ENCODE data around the gene PGGT1B.

DNA sequence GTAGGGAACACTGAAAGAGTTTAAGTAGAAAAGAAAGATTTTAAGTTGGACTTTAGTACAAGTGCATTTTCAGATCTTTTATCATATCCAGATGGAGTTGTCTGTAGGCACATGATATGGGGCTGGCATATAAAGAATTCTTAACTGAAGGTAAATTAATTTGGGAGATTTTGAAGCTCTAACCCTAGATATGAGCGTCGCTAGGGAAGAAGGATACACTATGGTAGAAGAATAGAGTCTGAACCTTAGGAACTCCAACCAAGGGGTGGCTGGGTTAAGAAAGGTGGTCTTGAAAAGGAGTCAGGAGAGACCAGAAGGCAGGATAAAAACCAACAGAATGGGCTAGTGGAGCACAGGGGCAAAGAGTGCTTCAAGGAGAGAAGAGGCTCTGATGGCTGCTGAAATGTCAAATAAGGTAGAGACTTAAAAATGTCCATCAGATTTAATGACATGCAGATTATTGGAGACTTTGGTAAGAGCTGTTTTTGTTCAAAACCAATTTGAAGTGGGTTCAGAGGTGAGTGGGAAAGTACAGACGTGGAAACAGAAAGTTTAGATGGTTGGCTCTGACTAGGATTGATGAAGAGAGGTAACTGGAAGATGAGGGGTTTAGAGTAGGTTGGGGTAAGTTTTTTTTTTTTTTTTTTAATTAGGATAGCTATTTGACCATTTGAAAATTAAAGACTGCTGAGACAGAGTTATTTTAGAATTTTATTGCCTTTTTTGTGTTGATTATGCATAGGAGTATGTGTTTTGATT is 14.0 kb downstream of the SLC25A46 start:
- RRBS, result no CpG with 5 or more reads among the region's 3 CpGs
CAGE:
- cytosol, long polyA plus RNA, result no peak
- long polyA plus RNA, result no peak
- nucleus, long polyA plus RNA, result no peak

GRCh38 chr5:110816371-110816600 is 77.5 kb downstream of the SLC25A46 start:
CAGE:
- cytosol, long polyA plus RNA, result no peak
- long polyA plus RNA, result no peak
- nucleus, long polyA plus RNA, result no peak

- RRBS, result no CpG with 5 or more reads among the region's 8 CpGs
CAGE:
- cytosol, long polyA plus RNA, result no peak
- long polyA plus RNA, result no peak
- nucleus, long polyA plus RNA, result no peak
These were observed 12.1 kb downstream of the WDR36 start for GRCh38 chr5:111103755-111105168.

GRCh38 chr5:112195988-112197185 is 222.7 kb downstream of the EPB41L4A start:
- RRBS, result no CpG with 5 or more reads among the region's 7 CpGs
CAGE:
- cytosol, long polyA plus RNA, result no peak
- long polyA plus RNA, result no peak
- nucleus, long polyA plus RNA, result no peak

- RRBS, result no CpG with 5 or more reads among the region's 3 CpGs
CAGE:
- cytosol, long polyA plus RNA, result no peak
- long polyA plus RNA, result no peak
- nucleus, long polyA plus RNA, result no peak
These were observed 142.1 kb downstream of the EPB41L4A start for GRCh38 chr5:112277028-112277309.

GRCh38 chr5:112684321-112685154 is 53.1 kb upstream of the APC start:
- RRBS, result no CpG with 5 or more reads among the region's 4 CpGs
CAGE:
- cytosol, long polyA plus RNA, result no peak
- long polyA plus RNA, result no peak
- nucleus, long polyA plus RNA, result no peak

GRCh38 chr5:113022351-113023233 is 46.0 kb downstream of the DCP2 start:
- RRBS, result no CpG with 5 or more reads among the region's 3 CpGs
CAGE:
- cytosol, long polyA plus RNA, result no peak
- long polyA plus RNA, result no peak
- nucleus, long polyA plus RNA, result no peak

DNA sequence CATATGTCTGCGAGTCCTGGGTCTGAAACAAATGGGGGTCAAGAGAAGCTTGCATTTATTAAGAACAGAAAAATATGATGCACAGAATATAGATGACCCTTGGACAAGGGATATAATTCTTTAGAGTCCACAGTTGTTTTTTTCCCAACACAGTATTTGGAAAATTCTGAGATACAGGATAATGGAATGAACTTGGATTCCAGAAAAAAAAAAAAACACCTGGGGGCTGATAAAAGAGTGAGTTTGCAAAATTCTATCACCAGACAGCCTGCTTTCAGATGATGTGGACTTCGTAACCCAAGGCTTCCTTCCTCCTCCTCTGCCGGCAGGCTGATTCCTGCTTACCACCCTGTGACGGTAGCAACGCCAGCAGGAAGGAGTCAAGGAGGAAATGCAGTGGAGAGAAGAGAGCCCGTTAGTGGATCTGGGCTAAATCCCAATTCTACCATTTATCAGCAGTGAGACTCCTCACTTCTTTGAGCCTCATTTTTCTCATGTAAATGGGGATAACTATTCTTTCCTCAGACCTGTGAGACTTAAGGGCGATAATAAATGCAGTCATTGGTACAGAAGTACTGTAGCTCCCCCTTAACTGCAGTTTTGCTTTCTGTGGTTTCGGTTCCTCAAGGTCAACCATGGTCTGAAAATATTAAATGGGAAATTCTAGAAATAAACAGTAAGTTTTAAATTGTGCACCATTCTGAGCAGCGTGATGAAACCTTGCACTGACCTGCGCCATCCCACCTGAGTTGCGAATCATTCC is 71.2 kb downstream of the DCP2 start:
- RRBS, result no CpG with 5 or more reads among the region's 11 CpGs
CAGE:
- cytosol, long polyA plus RNA, result no peak
- long polyA plus RNA, result no peak
- nucleus, long polyA plus RNA, result no peak

DNA sequence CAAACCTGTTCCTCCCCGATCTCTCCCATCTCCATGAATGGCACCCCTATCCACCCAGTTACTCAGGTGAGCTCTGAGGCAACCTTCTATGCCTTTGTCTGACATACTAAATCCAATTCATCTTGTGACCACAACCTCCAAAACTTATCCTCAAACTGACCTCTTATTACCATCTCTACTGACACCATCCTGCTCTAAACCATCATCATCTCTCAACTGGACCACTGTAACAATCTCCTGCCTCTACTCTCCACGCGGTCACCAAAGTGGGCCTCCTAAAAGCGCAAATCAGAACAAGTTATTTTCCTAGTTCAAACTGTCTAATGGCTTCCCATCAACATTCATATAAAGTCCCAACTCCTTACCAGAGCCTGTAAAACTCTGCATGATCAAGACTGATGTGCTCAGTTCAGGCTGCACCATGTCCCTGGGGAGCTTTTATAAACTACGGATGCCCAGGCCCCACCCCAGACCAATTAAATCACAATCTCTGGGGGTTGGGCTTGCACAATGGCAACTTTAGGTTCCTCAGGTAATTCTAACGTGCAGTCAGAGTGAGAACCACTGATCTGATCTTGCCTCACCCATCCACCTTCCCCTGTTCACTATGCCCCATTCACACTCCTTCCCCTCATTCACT is 129.0 kb downstream of the DCP2 start:
- RRBS, result no CpG with 5 or more reads among the region's 6 CpGs
CAGE:
- cytosol, long polyA plus RNA, result no peak
- long polyA plus RNA, result no peak
- nucleus, long polyA plus RNA, result no peak

GRCh38 chr5:113121690-113122219 is 145.2 kb downstream of the DCP2 start:
- RRBS, result no CpG with 5 or more reads among the region's 1 CpG
CAGE:
- cytosol, long polyA plus RNA, result no peak
- long polyA plus RNA, result no peak
- nucleus, long polyA plus RNA, result no peak

DNA sequence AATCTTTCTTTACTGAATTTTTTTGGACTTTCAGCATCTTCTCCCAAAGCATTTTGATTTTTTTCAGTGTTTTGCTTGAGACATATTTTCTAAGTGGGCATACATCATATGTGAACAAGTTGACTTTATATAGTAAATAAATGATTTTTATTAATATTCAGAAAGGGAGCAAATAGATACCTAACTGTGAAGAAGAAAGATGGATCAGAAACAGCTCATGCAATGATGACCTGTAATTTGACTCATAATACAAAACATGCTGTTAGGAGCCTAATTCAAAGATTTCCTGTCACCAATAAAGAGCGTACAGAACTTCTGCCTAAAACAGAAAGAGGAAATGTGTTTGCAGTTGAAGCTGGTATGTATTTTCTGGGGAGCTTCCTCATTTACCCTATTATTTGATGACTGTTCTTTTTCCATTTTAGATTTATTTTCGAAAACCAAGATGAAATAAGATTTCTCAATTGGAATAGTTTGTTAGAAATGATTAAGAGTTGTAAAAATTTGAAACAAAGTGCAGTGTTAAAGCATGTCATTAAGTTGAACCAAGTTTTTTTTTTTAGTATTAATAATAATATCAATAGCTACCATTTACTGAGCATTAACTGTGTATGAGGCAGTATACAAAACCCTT is 11.4 kb downstream of the YTHDC2 start:
- RRBS, result no CpG with 5 or more reads among the region's 2 CpGs
CAGE:
- cytosol, long polyA plus RNA, result no peak
- long polyA plus RNA, result no peak
- nucleus, long polyA plus RNA, result start-site peak on the plus strand centred at position 435 of the sequence, 155 bp wide, 16 and 6 reads in 2 replicates

GRCh38 chr5:113526117-113527036 is 12.9 kb downstream of the YTHDC2 start:
- RRBS, result no CpG with 5 or more reads among the region's 6 CpGs
CAGE:
- cytosol, long polyA plus RNA, result no peak
- long polyA plus RNA, result no peak
- nucleus, long polyA plus RNA, result no peak

CAGE:
- cytosol, long polyA plus RNA, result no peak
- long polyA plus RNA, result no peak
- nucleus, long polyA plus RNA, result no peak
These were observed 31.1 kb downstream of the KCNN2 start for GRCh38 chr5:114392962-114393357.

CAGE:
- cytosol, long polyA plus RNA, result no peak
- long polyA plus RNA, result no peak
- nucleus, long polyA plus RNA, result no peak
These were observed 176.5 kb downstream of the TRIM36 start for GRCh38 chr5:114993297-114993554.

DNA sequence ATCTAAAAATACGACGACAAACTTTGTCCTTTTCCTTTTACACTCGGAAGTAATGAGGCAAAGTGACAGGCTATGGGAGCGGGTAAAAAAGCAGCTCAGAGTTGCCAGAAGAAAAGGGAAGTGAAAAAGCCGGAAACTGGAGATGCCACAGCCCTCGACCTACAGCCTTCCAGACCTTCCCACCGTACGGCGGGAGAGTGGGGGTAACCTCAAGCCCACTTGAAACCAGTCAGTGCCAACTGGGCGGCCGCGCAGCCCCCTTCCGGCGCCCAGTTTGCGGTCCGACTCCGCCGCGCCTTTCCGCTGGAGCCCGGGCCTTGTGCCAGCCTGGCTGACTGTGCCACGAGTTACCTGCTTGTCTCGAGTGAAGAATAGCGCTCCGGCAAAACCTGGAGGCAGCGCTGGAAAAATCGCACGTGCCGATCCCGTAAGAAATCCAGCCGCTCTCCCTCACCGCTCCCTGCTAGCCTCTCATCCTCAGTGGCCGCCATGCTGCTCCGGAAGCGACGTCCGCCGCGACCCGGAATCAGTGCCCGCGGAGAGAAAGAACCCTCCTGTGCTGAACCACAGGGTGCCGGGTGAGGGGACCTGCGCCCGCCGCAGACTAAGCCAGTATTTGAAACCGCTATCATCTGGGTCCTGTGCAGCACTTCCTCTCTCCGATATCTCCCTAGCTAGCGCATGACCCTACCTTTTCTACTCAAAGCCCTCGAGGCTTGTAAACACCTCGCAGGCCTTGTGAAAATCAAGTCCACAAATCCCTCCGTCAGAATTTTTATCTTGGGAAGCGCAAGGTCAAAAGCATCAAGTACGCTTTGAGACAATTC is at the start of gene PGGT1B:
TSS of gene PGGT1B (minus strand) at position 517 of the 827 bp plus-strand sequence.
- RRBS, result 2% methylated on average over 17 of the region's 54 CpGs
CAGE:
- cytosol, long polyA plus RNA, result start-site peak on the minus strand centred at position 499 of the sequence, 8 bp wide, 103 and 145 reads in 2 replicates
- long polyA plus RNA, result no peak
- nucleus, long polyA plus RNA, result no peak

DNA sequence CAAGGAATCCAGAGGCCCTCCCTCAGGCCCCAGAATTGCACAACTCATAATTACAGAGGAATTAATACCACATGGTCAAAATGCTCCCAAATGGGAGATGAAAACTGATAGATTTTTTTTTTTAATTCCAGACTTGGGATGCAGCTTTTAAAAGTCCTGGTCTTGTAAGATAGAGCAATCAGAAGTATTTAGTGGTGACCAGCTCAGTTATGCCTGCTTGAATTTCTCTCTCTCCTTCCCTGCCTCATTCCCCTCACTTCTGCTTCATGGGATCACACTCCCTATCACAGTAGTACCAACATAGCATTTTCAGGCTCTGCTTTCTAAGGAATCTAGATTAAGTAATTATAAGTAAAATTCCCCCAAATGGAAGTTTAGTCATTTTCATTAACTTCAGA is 96.3 kb upstream of the CCDC112 start:
CAGE:
- cytosol, long polyA plus RNA, result no peak
- long polyA plus RNA, result no peak
- nucleus, long polyA plus RNA, result no peak

DNA sequence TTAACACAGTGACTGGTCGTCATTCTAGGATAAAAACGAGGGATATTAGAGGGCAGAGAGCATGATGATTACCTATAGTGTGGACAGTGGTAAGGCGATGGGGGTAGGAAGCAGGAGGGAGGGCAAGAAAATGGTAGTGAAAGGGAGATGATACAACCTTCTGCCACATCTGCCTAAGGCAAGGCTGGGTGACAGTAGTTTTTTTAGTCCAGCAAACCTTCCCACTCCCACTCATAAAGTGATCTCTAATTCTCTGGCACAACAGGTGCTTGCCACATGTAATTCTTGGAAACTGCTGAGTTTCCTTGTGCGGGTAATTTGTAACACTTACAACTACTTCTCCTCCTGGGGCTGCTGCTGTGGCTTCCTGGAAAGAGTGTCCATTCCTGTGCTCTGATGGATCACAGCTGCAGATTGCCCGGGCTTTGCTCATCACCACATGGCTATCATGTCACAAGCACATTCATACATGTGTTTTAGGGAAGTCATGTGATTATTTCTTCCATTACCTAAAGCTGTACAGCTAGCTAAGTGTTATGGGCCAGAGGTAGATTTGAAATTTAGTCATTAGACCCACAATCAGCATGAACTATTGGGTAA is 117.9 kb upstream of the CCDC112 start:
- RRBS, result no CpG with 5 or more reads among the region's 5 CpGs
CAGE:
- cytosol, long polyA plus RNA, result no peak
- long polyA plus RNA, result no peak
- nucleus, long polyA plus RNA, result no peak

GRCh38 chr5:115634239-115634991 is 8.6 kb upstream of the TMED7 start:
- RRBS, result no CpG with 5 or more reads among the region's 8 CpGs
CAGE:
- cytosol, long polyA plus RNA, result no peak
- long polyA plus RNA, result no peak
- nucleus, long polyA plus RNA, result no peak

GRCh38 chr5:115639445-115639804 is 13.6 kb upstream of the TMED7 start:
CAGE:
- cytosol, long polyA plus RNA, result no peak
- long polyA plus RNA, result no peak
- nucleus, long polyA plus RNA, result no peak

GRCh38 chr5:115801945-115802461 is 14.5 kb downstream of the CDO1 start:
- RRBS, result no CpG with 5 or more reads among the region's 1 CpG
CAGE:
- cytosol, long polyA plus RNA, result no peak
- long polyA plus RNA, result no peak
- nucleus, long polyA plus RNA, result no peak